Fibroblast of the aortic adventitia (primary cell): ENCODE measurements around a stretch of chr14.

DNA sequence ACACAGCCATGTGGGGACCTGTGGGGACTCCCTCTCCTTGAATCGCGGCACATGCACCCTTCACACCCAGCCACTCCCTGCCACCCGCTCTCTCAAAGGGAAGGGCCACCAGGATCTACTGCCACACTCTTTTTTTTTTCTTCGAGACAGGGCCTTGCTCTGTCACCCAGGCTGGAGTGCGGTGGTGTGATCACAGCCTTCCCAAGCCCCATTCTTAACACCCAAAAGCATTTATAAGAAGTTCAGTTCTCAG, 120.8 kb downstream of the CALM1 start:
- CAGE, long polyA plus RNA, result no peak

- CAGE, long polyA plus RNA, result no peak
Observed at GRCh38 chr14:90652709-90653207, 163.5 kb downstream of the TTC7B start.

- CAGE, long polyA plus RNA, result no peak
Observed at GRCh38 chr14:90664875-90665222, 151.4 kb downstream of the TTC7B start.

DNA sequence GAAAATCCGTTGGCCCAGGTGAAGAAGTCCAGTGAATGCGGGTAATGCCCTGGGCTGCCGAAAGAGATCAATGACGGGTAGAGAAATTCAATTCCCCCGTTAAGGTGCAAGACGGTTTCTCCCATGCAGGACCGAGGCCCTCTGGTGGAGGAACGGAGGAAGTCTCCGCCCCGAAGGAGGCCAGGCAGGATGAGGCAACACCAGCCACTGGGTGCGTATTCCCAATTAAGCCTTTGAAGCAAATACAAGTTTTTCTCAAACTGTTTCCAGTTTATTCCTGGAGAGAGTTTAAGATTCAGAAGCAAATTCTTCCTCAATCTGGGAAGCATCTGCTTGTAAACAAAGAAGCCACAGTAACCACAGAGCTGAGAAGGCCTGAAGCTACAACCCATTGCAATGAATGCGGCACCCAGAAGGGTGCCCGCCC, 118.6 kb downstream of the TTC7B start:
- CAGE, long polyA plus RNA, result no peak

DNA sequence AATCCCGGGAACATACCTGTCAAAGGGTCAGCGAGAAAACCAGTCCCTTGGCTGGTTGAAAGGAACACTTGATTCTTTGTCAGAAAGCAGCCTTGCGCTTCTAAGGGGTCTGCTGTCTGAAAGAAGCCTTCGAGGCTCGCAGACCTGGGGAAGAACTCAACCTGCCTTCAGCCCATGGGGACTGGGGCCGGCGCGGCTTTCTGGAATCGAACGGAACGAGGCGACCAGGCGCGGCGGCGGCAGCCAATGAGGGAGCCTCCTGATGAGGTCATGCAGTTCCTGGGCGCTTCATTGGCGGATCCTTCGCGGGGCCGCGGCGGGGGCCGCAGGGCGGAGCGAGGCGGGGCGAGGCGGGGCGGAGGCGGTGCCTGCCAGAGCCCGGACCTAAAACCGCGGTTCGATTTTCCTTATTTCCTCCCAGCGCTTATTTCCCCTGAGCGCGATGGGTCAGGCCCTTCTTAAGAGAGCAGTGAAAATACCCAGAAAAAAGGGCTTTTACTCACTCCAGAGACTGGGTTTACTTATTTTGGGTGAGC, 11.8 kb upstream of the TTC7B start:
- CAGE, long polyA plus RNA, result no peak

DNA sequence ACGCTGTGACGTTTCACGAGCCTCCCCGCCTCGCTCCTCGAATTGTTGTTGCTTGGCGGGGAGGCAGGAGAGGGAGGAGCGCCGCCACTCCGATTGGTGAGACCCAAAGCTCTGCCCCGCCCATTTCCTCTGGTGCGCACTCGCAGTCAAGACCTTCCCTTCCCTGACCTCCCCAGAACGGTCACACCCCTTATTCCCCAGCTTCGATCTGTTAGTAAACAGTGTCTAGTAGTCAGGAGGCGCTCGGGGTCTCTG, 271 bp upstream of the RPS6KA5 start:
- CAGE, long polyA plus RNA, result no peak

DNA sequence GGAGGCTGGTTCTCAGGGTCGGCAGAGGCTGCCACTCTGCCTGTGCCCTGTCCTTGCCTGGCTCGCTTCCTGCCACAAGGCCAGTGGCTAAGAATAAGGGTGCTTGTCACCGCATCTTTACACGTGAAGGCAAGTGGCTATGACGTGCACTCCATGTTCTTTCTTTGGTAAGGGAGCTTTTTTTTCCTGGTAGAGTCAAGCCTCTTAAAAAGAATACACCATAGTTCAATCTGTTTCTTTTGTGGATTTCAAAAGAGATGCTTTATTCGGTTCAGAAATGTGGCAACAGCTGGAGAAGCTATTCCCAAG, 18.6 kb upstream of the DGLUCY start:
- CAGE, long polyA plus RNA, result no peak

GRCh38 chr14:91124808-91125674, 11.2 kb downstream of the DGLUCY start:
- CAGE, long polyA plus RNA, result no peak

DNA sequence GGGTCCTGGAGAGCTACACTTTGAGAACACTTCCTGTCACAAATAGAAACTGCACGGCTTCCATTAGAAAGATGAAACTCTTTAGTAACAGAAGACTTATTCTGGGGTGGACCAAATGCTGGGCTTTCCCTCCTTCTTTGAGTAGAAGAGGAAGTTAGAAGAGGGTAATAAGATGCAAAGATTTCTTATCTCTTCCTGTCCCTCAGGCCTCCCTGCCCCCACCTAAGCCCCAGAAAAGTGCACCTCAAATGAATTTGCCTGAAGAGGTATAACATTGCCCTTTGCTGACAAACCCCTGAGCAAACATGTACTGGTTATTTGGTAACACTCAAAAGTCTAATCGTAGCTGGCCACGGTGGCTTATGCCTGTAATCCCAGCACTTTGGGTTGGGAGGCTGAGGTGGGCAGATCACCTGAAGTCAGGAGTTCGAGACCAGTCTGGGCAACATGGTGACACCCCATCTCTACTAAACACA, 28.5 kb downstream of the DGLUCY start:
- CAGE, long polyA plus RNA, result no peak

DNA sequence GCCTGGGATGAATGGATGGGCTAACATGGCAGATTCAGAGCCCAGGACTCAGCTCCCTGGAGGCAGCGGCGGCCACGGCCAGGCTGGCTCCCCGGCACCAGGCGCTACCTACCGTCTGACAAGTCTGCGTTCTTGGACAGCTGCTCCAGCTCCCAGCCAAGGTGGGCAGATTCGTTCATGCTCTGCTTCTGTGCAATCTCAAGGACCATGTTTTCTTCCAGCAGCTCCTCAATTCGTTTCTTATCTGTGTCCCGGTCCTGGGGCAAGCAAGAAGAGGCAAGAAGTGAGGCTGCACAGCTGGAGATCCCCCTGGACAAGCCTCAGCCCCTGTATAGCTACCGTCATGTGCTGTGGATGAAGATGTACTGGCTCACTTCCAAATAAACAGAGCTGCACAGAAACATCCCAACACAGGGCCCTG, 80.2 kb upstream of the GPR68 start:
- CAGE, long polyA plus RNA, result no peak

DNA sequence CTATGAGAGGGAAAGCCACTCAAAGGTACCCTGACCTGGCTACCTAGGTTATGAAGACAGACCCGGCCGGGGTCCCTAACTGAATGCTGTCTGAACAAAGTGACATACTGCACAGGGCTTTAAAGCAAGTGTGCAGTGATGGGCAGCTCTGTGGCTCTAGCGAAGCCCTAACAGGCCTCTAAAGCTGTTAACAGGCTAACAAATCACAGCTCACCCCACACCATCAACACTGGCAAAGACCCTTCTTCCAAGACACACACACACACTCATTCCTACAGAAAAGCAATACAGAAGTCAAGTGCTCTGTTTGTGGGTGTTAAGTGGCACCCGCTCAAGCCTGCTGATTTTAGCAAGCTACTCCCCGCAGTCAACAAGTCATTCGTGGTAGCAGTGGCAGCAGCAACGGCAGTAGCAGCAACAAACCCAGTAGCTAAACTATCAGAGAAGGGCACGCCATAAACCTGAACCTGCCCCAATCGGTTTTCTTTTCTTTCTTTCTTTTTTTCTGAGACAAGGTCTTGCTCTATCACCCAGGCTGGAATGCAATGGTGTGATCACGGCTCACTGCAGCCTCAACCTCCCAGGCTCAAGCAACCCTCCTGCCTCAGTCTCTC, 80.7 kb upstream of the GPR68 start:
- CAGE, long polyA plus RNA, result no peak

GRCh38 chr14:91350753-91351644, 66.6 kb downstream of the CCDC88C start:
- CAGE, long polyA plus RNA, result no peak

DNA sequence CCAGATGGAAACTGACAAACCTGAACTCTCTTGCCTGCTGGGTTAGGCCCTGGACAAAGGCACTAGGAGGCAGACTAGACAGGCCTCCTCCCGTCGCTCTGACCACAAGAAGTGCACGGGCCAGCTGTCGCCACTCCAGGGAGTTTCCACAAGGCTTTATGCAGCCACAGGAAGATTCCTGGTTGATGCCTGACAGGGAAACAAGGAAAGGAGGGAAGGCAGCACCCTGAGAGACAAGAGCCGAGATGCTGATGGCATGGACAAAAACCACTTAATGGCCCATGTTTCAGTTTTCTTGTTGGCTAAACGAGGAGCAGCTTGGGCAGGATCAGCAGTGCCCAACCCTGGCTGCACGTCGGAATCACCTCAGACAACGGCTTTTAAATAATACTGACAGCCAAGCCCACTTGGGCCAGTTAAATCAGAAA, 30.1 kb downstream of the CCDC88C start:
- CAGE, long polyA plus RNA, result no peak

DNA sequence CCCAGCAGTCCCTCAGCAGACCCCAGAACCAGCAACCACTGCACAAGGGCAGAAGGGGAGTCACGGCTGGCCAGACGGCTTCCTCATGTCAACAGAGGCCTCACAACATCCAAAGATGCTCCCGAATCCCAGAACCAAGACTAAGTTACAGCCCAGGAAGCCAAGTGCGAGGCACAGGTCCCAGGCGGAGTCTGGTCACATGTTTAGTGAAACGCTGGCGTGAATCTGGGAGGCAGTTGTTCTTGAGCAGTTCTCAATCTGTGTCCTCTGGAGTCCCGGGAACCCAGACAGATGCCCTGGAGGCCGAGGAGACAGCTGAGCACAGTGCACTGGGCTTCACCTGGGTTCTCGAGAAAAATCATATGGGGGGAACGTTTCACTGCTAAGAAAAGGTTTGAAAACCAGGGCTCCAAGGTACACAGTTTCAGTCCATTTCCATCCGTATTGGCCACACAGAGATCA, 10.3 kb downstream of the CCDC88C start:
- CAGE, long polyA plus RNA, result no peak

DNA sequence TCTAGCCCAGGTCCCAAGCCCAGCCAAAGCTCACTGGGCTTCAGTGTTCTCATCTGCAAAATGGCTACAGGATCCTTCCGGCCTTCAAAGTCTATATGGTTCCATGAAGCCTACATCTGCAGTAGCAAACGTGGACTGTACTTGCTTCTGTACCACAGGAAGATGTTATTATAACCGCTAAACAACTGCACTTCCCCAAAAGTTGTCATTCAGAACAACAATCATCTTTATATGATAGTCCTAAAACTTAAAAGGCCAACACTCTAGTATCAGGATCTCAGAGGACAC, 6.4 kb downstream of the CCDC88C start:
- CAGE, long polyA plus RNA, result no peak

- CAGE, long polyA plus RNA, result no peak
Observed at GRCh38 chr14:91464334-91465597, 45.3 kb downstream of the PPP4R3A start.

GRCh38 chr14:91860987-91861604, 6.2 kb downstream of the TC2N start:
- CAGE, long polyA plus RNA, result no peak

DNA sequence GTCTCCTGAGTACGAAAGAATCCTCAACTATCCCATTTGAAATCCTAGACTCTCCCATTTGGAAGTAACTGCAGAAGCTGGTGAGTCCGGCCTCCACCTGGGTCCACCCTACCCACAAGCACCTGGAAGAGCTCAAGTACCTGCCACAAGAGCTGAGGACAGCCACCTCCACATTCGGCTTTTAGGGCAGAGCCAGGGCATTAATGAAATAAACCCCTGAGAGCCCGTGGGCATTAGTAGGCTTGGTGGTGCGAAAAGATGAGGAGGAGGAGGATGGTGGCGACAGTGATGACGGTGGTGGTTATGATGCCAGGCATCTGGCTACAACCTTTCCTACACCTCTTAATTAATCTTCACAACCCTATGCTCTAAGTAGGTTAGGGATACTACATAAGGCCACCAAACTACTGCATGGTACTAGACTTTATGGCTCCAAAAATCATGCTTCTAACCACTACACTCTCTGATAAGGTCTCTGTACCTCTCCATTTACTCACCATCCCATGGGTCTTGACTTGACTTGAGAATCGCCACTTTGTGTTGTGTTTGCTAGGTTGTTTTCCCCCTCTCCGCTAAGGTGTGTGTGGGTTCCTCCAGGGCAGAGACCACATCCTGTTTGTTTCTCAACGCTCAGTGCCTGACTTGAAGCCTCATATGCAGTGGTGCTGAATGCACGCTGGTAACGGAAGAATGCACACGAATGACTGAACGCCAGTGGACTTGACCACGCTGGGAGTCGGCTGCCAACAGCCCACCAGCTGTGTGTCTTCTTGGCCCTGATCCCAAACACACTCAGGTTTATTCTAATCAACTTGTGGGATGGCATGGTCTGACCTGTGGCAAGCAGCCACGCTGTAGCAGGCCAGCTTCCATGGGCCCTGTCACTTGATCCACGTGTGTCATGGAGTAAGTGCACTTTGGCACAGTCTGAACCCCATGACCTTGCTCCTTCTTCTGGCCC, 5.9 kb upstream of the TC2N start:
- CAGE, long polyA plus RNA, result no peak

GRCh38 chr14:91899013-91899765, 31.9 kb upstream of the TC2N start:
- CAGE, long polyA plus RNA, result no peak

- CAGE, long polyA plus RNA, result no peak
Observed at GRCh38 chr14:91945907-91946553, 1.5 kb downstream of the FBLN5 start.